Mesenchymal stem cell of the bone marrow (primary cell): ENCODE measurements around a stretch of chr2.

GRCh38 chr2:190760778-190761117 is 111.9 kb downstream of the NAB1 start:
- CAGE, long polyA plus RNA, result no peak

DNA sequence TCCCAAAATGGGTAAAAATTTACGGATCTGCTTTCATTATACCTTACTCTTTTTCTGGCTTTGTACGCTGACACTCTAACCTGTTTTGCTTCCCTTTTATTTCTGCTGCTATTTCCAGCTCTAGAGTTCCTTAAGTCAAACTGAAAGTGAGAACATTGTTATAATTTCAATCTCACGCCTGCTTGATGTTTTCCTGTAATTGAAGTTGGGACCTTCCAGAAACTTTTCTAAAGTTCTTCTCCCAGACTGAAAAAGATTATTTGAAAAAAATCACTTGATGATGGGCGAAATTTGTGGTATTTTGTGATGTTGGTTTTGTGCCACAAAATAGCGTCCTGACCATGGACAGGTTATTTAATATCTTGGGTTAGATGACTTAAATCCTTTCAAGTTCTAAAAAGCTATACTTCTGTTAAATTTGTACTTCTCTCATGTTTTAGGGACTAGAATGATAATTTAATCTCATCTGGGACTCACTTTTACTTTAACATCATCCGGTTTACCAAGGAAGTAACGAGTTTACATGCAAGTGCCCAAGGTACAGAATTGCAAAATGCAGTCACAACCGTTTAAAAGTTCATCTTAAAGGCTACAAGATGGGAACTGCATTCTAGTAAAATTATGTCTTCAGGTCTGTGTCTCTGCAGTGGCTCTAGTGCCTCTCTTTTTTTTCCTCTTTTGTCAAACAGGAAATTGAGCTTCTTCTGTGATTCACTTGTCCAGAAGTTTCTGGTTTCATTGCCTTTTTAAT is 2.0 kb downstream of the GLS start:
- CAGE, long polyA plus RNA, result no peak

GRCh38 chr2:190883641-190884501 is 3.2 kb downstream of the GLS start:
- CAGE, long polyA plus RNA, result no peak

GRCh38 chr2:190920555-190921388 is 40.2 kb downstream of the GLS start:
- CAGE, long polyA plus RNA, result no peak

DNA sequence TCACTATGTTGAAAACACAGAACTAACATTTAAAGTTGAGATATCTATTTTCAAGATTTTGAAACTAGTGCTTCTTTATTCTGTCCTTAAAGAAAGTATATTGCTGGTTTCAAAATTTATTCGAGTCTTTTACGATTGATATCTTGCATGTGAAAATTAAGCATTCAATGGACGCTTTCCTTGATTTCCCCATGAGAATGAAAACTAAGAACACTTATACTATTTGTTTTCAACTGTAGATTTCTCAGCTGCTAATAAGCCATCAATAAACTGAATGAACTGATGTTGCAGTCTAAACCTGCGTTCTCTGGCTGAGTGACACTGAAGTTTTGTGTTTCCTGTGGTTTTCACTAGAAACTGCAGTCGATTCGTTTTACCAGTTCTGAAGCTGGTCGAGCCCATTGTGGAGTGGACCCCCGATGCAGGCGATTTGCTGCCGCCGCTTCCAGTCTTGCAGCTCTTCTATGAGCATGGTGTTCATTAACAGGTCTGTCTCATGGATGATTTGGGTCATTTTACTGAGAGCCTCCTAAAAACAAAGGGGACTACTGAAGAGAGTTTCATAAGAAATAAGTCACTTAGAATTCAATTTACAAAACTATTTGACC is 50.6 kb upstream of the STAT1 start:
- CAGE, long polyA plus RNA, result no peak

DNA sequence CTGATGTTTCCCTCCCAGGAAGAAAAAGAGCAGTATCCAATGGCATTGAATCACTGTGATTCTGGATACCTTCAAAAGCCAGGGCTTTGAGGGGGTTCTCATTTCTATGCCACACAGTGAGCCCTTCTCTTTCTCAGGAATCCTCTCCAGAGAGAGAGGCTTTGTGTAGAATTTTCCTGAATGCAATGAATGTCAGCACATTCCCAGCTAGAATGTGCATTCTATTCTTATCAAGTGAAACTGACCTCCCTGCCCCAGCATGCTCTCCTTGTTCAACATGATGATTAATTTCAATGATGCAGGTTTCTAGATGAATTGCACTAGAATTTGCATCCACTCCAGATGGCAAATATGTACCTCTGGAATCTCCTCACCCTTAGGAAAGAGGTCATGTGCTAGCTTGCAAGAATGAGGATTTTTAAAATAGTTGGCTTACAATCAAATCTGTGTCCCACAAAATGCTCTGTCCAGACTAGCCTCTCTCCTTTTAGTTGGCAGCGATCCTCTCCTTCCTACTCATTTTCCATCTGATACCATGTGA is 20.8 kb upstream of the STAT4 start:
- CAGE, long polyA plus RNA, result no peak

DNA sequence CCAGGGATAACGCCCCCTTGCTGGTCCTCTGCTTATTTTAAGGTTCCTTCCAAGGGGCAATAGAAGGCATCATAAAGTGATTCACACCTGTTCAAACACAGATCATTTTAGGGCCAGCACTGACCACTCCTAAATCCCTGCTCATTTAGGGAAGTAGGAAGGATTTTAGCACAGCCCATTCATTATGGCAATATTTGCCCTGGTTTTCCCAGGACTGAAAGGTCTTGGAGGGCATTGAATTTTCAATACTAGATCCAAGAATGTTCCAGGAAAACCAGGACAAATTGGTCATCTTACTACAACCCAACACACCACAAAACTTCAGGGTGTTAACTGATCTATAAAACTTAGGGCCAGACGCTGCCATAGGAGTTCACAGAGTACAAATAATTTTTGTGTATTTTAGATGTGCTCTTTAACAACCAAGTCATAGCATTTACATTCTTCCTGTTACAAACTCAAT is 26.4 kb upstream of the STAT4 start:
- CAGE, long polyA plus RNA, result no peak

- CAGE, long polyA plus RNA, result no peak
Measured at GRCh38 chr2:191184444-191185193, 33.8 kb upstream of the STAT4 start.

GRCh38 chr2:191204309-191205018 is 40.7 kb upstream of the MYO1B start:
- CAGE, long polyA plus RNA, result no peak

- CAGE, long polyA plus RNA, result no peak
Measured at GRCh38 chr2:191265146-191265714, 20.0 kb downstream of the MYO1B start.

GRCh38 chr2:191361775-191362761 is 116.9 kb downstream of the MYO1B start:
- CAGE, long polyA plus RNA, result no peak

GRCh38 chr2:191370086-191371024 is 125.2 kb downstream of the MYO1B start:
- CAGE, long polyA plus RNA, result no peak

DNA sequence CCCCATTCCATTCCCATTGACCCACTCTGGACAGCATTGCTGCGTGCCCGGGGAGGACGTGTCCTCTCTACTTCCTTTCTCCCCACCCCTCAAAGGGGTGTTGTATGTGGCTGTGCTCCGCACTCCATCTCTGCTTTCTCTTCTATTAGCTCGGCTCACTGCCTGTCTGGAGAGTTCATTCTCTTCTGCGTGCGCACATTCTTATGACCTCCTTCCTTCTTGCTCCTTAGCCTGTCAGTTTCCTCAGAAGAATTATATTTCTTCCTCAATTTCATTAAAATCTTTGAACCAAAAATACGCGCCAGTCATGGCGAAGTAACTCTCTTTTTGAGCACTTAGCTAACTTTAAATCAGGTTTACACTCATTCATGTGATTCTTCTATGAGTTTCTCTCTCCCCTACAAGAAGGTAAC is 192.9 kb downstream of the MYO1B start:
- CAGE, long polyA plus RNA, result no peak

GRCh38 chr2:191680089-191680847 is 2.3 kb downstream of the NABP1 start:
- CAGE, long polyA plus RNA, result no peak

DNA sequence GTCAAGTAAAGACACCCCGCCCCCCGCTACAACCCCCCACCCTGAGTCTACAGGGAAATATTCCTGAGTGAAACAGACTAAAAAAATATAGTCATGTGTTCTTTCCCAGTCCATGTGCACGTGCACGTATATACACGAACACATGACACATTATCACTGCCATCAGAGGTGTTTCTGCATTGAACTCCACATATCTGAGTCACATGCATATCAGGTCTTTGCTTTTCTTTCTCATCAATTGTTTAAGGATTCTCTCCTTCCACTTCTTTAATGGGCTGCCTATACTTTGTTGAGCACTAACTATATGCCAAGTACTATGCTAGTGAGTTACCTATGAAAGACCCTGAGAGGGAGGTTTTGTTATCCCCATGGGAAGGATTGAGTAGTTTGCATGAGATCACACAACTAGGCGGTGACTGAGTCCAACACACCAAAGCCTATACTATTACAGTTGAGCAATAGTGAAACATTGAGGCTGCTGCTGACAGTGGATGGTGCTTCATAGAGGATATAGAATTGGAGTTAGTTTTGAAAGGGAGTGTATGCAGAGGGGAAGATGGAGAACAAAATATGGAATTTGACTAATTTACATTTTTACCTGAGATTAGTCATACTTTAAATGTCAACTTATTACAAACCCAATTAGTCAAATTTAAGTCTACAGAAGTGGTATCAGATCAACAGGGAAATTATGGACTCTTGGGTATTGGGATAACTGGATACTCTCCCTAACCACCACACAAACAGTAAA is 15.8 kb downstream of the NABP1 start:
- CAGE, long polyA plus RNA, result no peak

DNA sequence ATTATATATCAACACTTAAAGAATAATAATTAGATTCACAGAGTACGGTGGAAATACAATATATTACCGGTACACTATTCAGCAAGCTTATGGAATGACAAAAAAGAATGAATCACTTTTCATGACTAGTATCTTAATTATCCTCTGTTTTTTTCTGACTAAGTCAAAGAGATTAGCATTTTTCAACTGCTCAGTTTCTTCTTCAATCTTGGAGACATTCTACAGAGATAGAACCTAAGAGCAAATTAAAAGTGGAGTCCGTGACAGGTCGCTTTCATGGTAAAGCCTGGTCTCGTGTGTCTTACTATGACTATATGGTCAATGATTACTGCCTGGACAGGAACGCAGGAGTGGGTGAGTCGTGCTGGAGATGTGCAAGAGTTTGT is 11.4 kb downstream of the CAVIN2 start:
- CAGE, long polyA plus RNA, result no peak

DNA sequence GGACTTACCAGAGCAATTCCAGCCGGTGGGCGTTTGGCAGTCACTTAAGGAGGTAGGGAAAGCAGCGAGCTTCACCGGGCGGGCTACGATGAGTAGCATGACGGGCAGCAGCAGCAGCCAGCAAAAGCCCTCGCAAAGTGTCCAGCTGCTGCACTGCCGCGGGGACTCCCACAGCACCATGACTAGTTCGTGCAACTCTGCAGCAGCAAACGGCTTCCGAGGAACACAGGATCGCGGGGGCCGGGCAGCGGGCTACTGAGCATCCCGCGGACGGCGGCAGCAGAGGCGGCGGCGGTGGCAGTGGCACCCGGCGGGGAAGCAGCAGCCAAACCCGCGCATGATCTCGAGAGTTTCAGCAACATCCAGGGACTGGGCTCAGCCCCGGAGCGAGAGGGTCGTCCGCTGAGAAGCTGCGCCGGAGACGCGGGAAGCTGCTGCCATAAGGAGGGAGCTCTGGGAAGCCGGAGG is 354 bp downstream of the TMEFF2 start:
- CAGE, long polyA plus RNA, result no peak

- CAGE, long polyA plus RNA, result no peak
Measured at GRCh38 chr2:192222922-192223322, 28.2 kb upstream of the TMEFF2 start.

DNA sequence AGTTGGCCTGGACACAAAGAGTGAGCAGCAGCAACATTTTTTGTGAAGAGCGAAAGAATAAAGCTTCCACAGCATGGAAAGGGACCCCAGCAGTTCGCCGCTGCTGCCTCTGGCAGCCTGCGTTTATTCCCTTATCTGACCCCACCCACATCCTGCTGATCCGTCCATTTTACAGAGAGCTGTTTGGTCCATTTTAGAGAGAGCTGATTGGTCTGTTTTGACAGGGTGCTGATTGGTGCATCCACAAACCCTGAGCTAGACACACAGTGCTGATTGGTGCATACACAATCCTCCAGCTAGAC is 1567.1 kb upstream of the SLC39A10 start:
- CAGE, long polyA plus RNA, result no peak

GRCh38 chr2:195073257-195073612 is 583.8 kb upstream of the SLC39A10 start:
- CAGE, long polyA plus RNA, result no peak